SK-N-SH (cell line): ENCODE results near the genes TLE1, SPATA31D4 and HNRNPK.

- RRBS = no CpG with 5 or more reads among the region's 3 CpGs
CAGE:
- cytosol, long polyA plus RNA = no peak
- long polyA plus RNA = no peak
- nucleus, long polyA plus RNA = no peak
Observed at GRCh38 chr9:79858526-79858885, 286.7 kb downstream of the TLE4 start.

DNA sequence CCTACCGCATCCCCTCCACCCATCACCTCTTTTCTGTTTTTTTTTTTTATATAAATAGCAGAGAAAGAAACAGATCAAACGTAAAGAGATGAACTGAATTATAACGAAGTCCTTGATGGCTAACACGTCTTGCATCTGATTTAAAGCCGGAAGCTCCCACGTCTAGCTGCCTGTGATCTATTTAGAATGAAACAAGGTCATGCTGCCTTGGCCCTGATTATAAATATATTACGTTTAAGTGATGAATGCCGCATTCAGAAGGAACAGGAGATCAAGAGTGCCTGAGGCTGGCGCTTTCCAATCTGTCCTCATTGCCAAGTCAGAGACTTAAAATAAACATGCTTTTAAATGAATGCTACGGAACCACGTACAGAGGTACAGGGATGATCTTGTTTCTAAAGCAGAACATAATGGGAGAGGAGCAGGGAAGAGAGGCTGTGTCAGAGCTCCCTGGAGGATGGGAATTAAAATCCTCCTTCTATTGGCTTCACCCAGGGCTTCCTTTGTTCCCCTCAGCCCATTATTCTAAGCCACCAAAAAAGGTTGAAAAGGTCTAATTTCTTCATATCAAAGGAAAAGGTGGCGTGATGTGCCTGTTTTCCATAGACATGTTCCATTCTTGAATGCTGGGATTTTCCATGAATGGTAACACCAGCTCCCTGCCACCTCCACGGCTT lies 292.8 kb downstream of the TLE1 start:
- RRBS = no CpG with 5 or more reads among the region's 13 CpGs
CAGE:
- cytosol, long polyA plus RNA = no peak
- long polyA plus RNA = no peak
- nucleus, long polyA plus RNA = no peak

DNA sequence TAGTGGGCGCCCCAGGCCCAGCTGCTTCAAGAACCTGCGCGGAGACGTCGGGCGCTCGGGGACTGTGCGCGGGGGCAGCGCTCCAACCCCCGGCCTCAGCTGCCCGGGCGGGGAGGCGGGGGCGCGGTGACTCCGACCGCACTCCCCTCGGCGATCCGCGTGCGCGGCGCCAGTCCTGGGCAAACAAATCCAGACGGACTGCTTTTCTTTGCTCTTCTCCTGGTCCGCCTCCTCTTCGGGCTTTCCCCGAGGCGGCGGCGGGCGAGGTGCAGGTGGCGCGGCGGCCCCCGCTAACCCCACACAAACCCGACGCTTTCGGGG lies 926 bp downstream of the TLE1 start:
- RRBS = 0% methylated on average over 5 of the region's 40 CpGs
CAGE:
- cytosol, long polyA plus RNA = no peak
- long polyA plus RNA = no peak
- nucleus, long polyA plus RNA = no peak

GRCh38 chr9:81688782-81689687 lies at the start of gene TLE1:
Gene TLE1, minus strand, starts transcription at chr9:81689547.
- RRBS = 5% methylated on average over 31 of the region's 112 CpGs
CAGE:
- cytosol, long polyA plus RNA = start-site peak on the minus strand at chr9:81689511-81689593, 667 and 583 reads in 2 replicates
- long polyA plus RNA = start-site peak on the minus strand at chr9:81689511-81689607, 513 and 606 reads in 2 replicates
- nucleus, long polyA plus RNA = start-site peak on the minus strand at chr9:81689511-81689614, 578 and 570 reads in 2 replicates

- RRBS = 7% methylated on average over 13 of the region's 45 CpGs
CAGE:
- cytosol, long polyA plus RNA = no peak
- long polyA plus RNA = no peak
- nucleus, long polyA plus RNA = no peak
Observed at GRCh38 chr9:81689688-81690126, 360 bp upstream of the TLE1 start.

- RRBS = no CpG with 5 or more reads among the region's 9 CpGs
CAGE:
- cytosol, long polyA plus RNA = no peak
- long polyA plus RNA = no peak
- nucleus, long polyA plus RNA = no peak
Observed at GRCh38 chr9:81720447-81721076, 31.2 kb upstream of the TLE1 start.

DNA sequence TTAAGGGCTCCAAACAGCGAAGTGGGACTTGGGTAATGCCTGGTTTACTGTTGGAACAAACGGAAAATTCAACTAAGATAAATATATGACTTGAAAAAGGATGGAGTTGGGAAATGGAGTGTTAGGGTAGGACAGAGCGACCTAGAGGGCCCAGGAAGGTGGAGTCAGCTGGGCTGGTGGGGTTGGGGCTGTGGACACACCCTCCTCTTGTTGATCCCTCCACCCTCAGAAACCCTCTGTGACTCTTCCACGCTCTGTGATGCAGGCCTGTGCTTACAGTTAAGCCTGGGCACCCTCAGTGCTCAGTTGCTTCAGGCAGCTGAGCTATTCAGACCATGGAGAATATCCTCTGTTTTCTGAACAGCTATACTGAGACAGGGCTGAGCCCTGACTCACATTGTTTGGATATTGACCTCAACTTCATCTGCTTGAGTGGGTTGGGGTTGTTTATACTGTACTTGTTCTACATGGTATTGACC lies at the start of gene SPATA31D4:
Gene SPATA31D4, plus strand, starts transcription at position 250 of the 479 bp plus-strand sequence.
- RRBS = no CpG with 5 or more reads among the region's 4 CpGs
CAGE:
- cytosol, long polyA plus RNA = no peak
- long polyA plus RNA = no peak
- nucleus, long polyA plus RNA = no peak

DNA sequence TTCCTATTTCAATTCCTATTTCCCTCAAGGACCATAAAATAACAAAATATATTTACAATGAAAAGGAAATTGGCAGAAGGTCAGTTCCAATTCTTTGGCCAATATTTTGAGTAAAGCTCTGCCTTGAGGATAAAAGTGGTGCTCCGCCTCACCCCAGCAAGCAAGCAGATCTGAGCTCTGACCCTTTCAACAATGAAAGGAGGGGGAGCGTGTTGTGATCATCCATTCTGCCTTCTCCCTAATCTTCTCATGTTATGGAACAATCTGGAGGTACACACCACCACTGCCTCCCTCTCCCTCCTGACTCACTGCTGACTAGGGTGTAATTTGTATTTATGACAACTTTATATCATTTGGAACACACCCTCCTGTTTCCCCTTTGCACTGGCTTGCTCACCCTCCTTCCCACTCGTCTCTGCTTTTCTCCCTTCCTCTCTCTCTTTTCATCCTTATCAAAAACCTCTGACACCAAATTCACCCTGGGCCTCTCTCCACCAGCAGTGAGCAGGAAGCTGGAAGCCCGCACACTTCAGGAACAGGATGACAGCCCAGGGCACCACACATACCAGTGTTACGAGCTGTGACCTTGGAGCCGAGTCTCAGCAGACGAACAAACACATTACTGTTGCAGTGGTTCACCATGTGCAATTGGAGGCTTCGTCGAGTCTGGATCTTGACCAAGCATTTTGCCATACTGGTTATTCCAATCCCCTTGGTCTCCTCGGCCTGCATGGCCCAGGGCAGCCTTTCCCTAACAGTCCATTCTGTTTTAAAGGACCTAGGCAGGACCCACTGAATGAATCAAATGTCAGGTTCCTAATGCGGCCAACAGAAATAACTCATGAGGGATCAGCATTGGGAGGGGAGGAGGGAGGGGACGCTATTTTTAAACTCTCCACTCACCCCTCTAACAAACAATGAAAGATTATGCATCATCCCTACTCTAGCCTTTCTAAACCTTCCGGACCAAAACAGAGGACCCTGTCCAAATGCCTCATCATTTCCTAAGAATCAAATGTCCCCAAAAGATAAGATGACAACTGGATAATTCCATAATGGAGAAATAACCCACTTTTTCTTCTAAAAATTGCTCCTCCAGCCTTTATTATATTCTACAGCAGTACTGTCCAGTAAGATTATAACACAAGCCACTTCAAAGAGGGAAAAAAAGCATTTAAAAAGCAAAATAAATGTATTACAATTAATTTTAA lies 203.9 kb upstream of the RASEF start:
- RRBS = no CpG with 5 or more reads among the region's 13 CpGs
CAGE:
- cytosol, long polyA plus RNA = no peak
- long polyA plus RNA = no peak
- nucleus, long polyA plus RNA = no peak

GRCh38 chr9:83449040-83449647 lies 89.1 kb downstream of the FRMD3 start:
- RRBS = no CpG with 5 or more reads among the region's 6 CpGs
CAGE:
- cytosol, long polyA plus RNA = no peak
- long polyA plus RNA = no peak
- nucleus, long polyA plus RNA = no peak

DNA sequence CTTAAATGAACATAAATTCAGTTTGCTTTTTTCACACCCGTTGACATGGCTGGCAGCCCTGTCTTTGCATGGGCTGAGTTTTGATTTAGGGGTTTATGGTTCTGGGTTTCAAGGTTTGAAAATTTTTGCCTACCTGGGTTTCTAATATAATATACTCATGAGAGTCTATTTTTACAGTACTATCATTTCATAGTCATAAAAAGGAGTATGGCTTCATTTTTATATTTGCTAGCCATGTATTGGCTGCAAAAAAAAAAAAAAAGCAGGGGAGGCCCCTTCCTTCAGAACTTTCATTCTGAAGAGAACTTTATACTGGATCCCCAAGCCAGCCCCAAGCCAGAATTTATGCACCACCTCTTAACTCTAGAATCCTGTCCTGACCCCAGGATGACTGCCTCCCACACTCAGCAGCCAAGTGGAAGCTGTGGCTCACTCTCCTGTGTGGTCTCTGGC lies 19.4 kb downstream of the IDNK start:
- RRBS = no CpG with 5 or more reads among the region's 1 CpG
CAGE:
- cytosol, long polyA plus RNA = no peak
- long polyA plus RNA = no peak
- nucleus, long polyA plus RNA = no peak

DNA sequence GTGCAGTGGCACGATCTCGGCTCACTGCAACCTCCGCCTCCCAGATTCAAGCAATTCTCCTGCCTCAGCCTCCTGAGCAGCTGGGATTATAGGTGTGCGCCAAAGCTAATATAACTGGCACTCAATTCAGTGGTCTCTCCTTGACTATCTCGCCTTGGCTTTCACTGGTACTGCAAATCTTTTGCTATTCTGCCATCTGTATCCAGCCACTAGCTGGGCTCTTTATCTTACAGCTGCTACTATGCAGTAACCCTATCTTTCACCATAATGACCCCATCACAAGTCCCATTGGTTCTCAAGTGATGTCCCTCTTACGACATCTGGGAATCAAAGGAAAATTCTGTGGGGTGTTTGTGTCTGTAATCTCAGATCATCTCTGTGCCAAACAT lies 9.0 kb upstream of the C9orf64 start:
- RRBS = no CpG with 5 or more reads among the region's 6 CpGs
CAGE:
- cytosol, long polyA plus RNA = no peak
- long polyA plus RNA = no peak
- nucleus, long polyA plus RNA = no peak

GRCh38 chr9:83977870-83978719 lies 1.9 kb downstream of the HNRNPK start:
- RRBS = no CpG with 5 or more reads among the region's 8 CpGs
CAGE:
- cytosol, long polyA plus RNA = no peak
- long polyA plus RNA = no peak
- nucleus, long polyA plus RNA = no peak

DNA sequence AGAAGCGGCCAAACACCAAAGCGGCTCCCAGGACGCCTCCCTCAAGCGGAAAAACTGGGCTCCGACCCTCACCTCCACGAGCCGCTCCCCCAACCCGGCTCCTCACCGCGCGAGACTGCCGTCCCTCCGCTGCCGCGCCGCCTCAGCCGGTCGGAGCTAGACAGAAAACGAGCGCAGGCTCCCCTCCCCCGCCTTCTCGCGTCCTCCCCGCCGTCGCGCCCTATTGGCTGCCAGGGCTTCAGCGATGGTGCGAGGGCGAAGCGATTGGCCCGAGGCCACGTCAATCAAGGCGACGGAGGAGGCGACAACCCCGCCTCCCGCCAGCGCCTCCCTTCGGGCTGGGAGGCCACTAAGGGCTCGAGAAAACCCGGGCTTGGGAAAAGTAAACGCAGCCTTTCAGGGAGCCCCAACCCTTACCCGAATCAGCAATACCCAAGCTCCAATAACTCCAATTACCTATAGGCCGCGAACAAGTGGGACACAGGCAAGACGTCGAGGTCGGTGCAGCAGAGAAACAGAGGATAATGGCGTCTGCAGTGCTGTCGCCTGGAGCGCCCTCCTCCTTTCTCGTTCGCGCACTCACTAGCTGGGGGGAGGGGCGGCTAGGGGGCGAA lies at the start of gene HNRNPK:
Gene HNRNPK, minus strand, starts transcription at position 169 of the 614 bp plus-strand sequence.
- RRBS = 1% methylated on average over 14 of the region's 57 CpGs
CAGE:
- cytosol, long polyA plus RNA = start-site peak on the minus strand centred at position 160 of the sequence, 81 bp wide, 1,403 and 2,626 reads in 2 replicates
- long polyA plus RNA = start-site peak on the minus strand centred at position 157 of the sequence, 74 bp wide, 1,888 and 1,849 reads in 2 replicates; start-site peak on the minus strand centred at position 573 of the sequence, 41 bp wide, 120 and 112 reads in 2 replicates
- nucleus, long polyA plus RNA = start-site peak on the minus strand centred at position 161 of the sequence, 82 bp wide, 760 and 1,961 reads in 2 replicates

DNA sequence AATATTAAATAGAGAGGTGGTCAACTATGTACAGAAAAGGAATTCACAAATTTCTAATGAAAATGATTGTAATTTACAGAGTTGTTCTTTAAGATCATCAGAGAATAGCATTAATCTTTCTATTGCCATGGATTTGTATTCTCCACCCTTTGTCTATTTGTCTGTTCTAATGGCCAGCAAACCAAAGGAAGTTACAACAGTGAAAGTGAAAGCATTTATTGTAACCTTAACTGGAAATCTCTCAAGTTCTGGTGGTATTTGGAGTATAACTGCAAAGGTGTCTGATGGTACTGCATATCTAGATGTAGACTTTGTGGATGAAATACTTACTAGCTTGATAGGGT lies 21.7 kb downstream of the RMI1 start:
CAGE:
- cytosol, long polyA plus RNA = no peak
- long polyA plus RNA = no peak
- nucleus, long polyA plus RNA = no peak

- RRBS = no CpG with 5 or more reads among the region's 6 CpGs
CAGE:
- cytosol, long polyA plus RNA = no peak
- long polyA plus RNA = no peak
- nucleus, long polyA plus RNA = no peak
Observed at GRCh38 chr9:84858269-84858704, 188.8 kb downstream of the NTRK2 start.

GRCh38 chr9:85527496-85528222 lies 214.1 kb downstream of the AGTPBP1 start:
- RRBS = no CpG with 5 or more reads among the region's 4 CpGs
CAGE:
- cytosol, long polyA plus RNA = no peak
- long polyA plus RNA = no peak
- nucleus, long polyA plus RNA = no peak

DNA sequence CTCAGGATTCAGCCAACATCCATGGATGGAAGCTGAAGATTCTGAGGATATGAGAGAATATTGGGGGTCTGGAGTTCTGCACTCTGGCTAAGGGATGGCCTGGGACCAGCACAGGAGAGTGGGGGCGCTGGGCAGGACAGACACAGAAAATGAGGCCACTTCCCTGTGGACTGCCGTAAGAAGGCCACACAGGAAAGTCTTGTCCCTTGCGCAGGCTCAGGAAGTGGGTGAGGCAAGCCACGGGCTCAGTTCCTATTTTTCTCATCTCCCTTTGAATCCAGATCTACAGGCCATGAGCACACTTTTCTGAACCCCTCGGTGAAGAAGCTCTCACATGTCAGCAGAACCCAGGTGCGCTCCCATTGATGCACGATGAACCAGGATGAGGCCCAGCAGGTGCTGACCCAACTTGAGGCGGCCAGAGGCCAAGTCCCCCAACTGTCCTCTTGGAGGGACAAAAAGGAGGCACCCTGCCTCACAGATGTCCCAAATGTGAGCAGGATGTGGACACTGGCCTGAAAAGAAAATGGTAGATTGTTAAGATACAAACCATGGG lies 207.4 kb downstream of the AGTPBP1 start:
- RRBS = no CpG with 5 or more reads among the region's 8 CpGs
CAGE:
- cytosol, long polyA plus RNA = no peak
- long polyA plus RNA = no peak
- nucleus, long polyA plus RNA = no peak

- RRBS = no CpG with 5 or more reads among the region's 2 CpGs
CAGE:
- cytosol, long polyA plus RNA = no peak
- long polyA plus RNA = no peak
- nucleus, long polyA plus RNA = no peak
Observed at GRCh38 chr9:85941995-85942309, 1.0 kb downstream of the NAA35 start.

- RRBS = no CpG with 5 or more reads among the region's 7 CpGs
CAGE:
- cytosol, long polyA plus RNA = no peak
- long polyA plus RNA = no peak
- nucleus, long polyA plus RNA = no peak
Observed at GRCh38 chr9:86023949-86024645, 75.3 kb downstream of the GOLM1 start.

DNA sequence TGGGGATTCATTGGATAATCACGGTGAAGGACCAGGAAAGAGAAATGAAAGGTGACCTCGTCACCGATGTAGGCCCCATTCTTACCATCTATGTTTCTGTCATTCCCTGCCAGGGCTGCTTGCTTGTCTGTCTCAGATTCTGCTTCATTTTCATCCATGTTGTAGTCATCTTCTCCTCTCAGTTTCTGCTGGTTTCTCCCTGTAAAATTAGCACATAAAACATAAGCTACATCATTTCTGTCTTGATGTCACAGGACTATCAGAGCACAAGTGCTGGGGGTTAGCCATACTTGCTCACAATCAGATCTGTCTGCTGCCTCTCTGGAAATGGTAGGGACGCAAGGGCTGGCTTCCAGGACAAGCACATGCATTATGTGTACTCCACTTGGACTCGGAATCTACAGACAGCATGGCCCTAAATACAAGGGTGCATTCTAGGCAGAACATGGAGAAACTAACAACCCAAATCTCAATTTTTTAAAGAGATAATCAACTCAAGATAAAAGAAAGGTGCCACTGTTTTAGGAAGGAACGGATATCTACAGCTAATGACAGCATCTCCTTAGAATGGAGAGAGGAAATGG lies 66.1 kb downstream of the GOLM1 start:
- RRBS = no CpG with 5 or more reads among the region's 6 CpGs
CAGE:
- cytosol, long polyA plus RNA = no peak
- long polyA plus RNA = no peak
- nucleus, long polyA plus RNA = no peak